Colic lymph node (tissue), 1 donor: ENCODE data around the genes C11orf16 and TMEM41B.

DNA sequence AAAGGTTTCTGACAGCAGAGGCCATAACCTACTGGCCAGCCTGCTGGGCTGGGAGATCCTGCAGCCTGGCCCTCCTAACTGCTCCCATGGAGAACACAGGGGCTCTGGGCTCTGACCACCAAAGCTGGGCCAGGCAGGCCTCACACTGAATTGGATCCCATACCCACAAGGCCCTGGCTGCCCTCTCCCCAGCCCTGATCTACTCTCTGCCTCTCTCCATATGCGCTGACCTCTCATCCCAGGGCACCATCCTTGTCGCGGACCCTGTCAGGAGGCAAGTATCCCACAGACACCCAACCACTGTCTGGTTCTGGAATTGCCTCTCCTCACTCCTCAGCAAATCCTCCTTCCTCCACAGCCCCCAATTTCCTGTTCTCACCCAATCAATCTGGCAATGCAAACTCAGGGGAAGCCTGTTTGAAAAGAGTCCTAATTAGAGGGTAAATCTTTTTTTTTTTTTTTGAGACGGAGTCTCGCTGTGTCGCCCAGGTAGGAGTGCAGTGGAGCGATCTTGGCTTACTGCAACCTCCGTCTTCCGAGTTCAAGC lies 33.7 kb downstream of the RPL27A start:
- PRO-cap: no peak

DNA sequence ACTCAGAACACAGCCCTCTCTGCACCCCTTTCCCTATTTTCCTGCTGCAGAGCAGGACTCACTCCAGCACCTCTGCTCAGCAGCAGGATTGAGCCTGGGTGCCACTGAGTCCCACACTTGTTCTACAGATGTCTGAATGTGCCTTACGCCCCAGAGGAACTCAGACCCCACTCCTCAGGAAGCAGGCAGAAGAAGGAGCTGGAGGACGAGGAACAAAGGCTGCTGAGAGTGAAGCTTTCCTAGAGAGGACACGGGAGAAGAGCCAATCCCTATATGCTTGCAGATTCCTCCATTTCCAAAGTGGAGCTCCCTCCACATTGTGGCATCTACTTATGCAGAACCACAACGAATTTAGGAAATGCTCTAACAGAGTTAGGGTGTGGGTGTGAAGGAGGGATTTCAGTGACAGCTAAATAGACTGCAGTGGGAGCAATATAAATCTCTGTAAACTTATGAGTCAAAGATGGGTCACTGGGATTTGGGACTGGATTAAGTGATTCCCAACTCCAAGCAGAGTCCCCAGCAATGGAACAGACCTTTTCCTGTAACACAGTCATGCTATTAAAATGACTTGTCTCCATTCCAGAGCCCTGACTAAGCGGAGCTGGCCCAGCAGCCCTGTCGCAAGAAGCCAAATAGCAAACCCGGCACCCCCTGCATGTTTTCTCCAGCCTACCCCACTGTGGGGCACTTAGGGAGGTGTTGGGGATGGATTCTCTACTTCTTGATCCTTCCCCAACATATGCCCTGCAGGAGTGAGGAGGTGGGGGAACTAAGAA lies 36.5 kb downstream of the RPL27A start:
- PRO-cap: bidirectional peak, plus-strand start at position 659 of the sequence, minus-strand start at position 353 of the sequence

- PRO-cap: no peak
Measured at GRCh38 chr11:8720228-8720773, 37.7 kb downstream of the RPL27A start.

DNA sequence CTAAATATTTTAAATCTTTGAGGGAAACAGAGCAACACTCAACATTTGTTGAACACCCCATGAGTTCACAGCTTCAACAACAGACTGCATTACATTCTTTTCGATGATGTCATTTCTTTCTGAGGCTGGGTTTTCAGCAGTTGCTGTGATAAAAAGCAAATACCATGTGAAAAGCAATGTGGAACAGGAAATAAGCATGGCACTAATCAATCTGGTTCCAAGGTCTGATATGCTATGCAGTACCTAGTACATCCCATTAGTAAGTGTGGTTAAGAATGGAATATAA lies 45.2 kb downstream of the DENND2B start:
- PRO-cap: no peak

DNA sequence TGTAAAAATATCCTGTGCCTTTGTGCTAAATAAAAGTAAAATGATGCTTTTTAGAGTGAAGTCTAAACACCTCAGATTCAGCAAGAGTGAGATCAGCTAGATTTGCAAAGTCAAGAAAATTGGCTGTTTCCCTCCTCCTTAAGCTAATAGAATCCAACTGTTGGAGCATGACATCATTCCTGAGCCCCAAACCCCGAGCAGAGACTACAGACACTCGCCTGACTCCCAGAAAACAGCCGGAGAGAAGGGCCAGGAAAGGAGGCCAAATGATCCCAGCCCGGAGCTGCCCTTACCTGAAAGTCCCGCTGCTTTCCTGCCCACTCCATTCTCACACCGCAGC lies 280 bp downstream of the DENND2B start:
- PRO-cap: unidirectional peak, plus-strand start at position 176 of the sequence

DNA sequence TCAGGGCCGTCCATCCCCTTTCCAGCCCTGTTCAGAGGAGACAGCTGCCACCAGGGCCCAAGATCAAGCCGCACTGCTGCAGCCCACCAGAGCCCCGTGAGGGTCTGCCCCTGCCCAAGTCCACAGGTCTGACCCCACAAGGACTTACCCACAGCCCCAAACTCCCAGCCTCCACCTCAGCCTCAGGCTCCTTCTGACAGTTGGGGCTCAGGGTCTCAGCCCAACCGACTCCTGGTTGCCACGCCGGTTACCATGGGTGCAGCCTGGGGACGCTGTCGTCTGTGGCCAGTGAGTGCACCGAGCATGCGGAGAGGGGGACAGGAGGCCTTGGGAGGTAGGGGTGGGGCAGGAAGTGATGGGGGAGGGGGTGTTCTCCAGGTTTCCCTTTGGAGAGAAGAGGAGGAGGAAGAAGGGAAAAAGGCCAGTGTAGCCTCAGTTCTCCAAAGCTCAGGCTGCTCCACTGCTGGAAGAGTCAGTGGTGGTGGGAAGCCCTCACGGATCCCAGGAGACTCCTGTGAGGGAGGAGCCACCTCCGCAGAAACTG lies at the start of gene C11orf16:
Gene C11orf16 (minus strand): TSS at position 195 of the 544 bp plus-strand sequence.
- PRO-cap: no peak

DNA sequence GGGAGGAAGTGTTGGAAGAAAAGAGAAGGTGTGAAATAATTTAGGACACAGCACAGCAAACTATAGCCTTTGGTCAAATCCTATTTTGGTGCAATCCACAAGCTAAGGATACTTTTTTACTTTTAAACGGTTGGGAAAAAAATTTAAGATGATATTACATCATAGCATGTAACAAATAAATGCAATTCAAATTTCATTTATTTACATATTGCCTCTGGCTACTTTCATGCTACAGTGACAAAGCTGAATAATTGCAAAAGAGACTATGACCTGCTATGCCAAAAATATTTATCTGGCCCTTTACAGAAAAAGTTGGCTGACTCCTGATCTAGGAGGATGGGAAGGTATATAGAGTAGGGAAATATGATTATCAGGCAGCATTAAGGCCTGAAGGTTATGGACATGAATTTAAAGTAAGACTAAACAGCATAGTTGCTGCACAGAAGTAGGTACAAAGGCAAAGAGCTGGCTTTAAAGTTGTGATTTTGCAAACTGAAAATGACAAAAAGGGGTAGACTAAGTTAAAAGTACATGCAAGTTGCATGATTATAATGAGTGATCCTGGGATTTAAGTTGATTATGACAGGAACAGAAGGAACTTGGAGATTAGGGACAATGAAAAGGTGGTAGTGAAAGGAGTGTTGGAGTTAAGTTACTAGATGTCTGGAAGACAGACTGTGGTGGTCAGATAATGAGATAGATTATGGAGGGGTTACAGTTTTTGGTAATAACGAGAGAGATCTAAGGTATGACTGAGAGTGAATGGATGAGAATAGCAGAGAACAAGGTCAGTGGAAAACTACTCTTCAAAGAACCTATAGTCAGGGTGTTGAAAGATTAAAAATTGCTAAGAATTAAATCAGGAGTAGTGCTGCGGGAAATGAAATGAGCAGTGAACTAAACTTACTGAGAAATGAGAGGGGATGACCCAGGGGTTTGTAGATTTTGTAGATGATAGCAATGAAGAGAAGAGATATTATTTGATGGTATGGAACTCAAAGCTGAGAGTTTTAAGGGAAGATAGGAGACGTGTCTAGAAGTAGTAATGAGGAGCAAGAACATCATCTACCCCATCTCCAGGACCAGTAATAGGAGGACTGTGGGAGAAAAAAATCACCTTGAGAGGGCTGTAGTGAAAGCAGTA lies 7.6 kb upstream of the TMEM9B start:
- PRO-cap: no peak

DNA sequence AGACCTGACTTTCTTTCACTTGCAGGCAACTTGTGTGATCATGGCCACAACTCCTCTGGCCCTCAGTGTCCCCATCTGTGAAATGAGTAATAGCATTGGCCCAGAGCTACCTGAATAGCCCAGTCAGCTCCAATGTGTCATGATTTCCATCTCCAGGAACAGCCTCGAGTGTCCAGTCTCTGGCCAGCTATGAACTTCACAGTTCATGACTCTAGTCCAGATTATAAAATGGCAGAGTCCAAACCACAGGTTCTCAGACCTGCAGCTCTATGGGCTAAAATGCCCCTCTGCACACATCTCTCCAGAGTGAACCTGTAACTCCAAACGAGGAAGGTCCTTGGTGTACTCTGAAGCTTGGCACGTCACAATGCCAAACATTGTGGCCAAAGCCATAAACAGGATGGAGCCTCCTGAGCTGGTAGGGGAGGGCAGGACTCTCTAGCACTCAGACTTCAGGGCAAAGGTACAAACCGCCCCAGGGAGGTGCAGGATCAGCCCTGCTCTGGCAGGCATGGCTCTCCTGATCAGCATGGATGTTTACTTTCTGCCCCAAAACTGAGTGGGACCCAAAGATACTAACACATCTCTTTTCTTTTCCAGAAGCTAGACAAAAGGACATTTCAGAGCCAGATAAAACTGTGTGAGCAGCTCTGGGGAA lies 2.4 kb downstream of the SCUBE2 start:
- PRO-cap: no peak

DNA sequence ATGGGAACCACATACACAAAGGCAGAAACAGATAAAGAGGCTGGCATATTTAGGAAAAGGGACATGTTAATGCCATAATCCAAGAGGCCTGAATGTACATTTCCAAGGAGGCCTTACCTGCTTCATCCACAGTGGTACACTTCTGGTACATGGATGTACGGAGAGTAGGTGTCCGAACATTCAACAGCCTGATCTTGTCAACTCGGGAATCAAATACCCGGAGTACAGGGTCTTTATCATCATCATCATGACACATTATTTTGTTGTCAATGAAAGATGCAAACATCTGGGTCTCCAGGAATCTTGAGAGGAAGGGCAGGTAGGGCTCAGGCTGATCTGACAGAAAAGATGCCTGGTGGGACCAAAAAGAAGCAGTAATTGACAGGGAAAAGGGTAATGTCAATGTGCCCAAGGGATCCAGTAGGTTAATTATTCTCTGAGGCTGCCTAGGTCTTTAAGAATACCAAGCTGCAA lies 86.7 kb upstream of the SCUBE2 start:
- PRO-cap: no peak

GRCh38 chr11:9313970-9315103 lies at the start of gene TMEM41B:
Gene TMEM41B, minus strand, starts transcription at chr11:9314593.
- PRO-cap: bidirectional peak, plus-strand start at chr11:9314786, minus-strand start at chr11:9314581

GRCh38 chr11:9451595-9451898 lies 9.3 kb upstream of the ZNF143 start:
- PRO-cap: no peak

DNA sequence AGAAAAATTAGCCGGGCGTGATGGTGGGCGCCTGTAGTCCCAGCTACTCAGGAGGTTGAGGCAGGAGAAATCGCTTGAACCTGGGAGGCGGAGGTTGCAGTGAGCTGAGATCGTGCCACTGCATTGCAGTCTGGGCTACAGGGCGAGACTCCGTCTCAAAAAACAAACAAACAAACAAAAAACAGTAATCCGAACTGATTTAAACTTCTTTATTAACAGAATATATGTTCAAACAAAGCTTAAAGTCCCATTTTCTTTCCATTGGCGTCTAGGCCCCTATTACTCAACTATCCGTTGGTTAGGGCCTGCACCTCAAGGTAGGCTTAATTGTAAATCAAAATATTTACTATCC lies 1.5 kb upstream of the ZNF143 start:
- PRO-cap: no peak

GRCh38 chr11:9529954-9530701 lies 43.3 kb upstream of the WEE1 start:
- PRO-cap: no peak

GRCh38 chr11:9775314-9775896 lies 111.5 kb downstream of the SWAP70 start:
- PRO-cap: no peak

- PRO-cap: no peak
Measured at GRCh38 chr11:10169416-10170638, 124.2 kb downstream of the SBF2 start.

GRCh38 chr11:10289757-10290399 lies 4.1 kb downstream of the SBF2 start:
- PRO-cap: unidirectional peak, plus-strand start at chr11:10290262

DNA sequence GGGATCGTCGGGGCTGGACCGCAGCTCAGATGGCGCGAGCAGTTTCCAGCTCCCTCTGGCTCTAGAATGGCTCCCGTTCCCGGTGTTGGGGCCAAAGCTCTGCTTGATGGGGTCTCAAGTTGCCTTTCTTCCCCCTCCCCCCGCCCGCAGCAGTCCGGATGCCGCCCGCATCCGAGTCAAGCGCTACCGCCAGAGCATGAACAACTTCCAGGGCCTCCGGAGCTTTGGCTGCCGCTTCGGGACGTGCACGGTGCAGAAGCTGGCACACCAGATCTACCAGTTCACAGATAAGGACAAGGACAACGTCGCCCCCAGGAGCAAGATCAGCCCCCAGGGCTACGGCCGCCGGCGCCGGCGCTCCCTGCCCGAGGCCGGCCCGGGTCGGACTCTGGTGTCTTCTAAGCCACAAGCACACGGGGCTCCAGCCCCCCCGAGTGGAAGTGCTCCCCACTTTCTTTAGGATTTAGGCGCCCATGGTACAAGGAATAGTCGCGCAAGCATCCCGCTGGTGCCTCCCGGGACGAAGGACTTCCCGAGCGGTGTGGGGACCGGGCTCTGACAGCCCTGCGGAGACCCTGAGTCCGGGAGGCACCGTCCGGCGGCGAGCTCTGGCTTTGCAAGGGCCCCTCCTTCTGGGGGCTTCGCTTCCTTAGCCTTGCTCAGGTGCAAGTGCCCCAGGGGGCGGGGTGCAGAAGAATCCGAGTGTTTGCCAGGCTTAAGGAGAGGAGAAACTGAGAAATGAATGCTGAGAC lies 1.5 kb downstream of the ADM start:
- PRO-cap: no peak

GRCh38 chr11:10306934-10307923 lies 2.4 kb downstream of the ADM start:
- PRO-cap: bidirectional peak, plus-strand start at chr11:10307401, minus-strand start at chr11:10307292

DNA sequence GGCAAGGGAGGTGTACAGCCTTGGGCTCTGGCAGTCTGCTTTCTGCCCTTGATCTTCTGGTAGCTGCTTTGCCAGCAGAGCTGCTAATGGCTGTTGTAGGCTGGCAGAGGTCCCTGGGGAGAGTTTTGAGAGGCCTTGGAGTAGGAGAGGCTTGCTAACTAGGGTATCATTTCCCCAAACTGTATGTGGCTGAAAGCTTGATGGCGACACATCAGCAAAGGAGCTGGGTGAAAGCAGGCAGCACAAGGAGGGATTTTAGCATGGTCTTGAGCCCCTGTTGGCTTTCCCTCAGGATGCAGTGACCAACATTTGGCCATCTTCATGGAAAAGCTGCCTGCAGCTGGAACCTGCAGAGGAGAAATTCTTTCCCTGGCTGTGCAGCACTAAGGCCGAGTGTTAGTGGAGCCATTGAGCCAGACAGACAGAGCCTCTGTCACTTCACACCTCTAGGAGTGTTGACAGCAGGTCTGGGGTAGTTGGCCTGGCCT lies 3.5 kb upstream of the AMPD3 start:
- PRO-cap: unidirectional peak, minus-strand start at position 44 of the sequence; unidirectional peak, minus-strand start at position 127 of the sequence

DNA sequence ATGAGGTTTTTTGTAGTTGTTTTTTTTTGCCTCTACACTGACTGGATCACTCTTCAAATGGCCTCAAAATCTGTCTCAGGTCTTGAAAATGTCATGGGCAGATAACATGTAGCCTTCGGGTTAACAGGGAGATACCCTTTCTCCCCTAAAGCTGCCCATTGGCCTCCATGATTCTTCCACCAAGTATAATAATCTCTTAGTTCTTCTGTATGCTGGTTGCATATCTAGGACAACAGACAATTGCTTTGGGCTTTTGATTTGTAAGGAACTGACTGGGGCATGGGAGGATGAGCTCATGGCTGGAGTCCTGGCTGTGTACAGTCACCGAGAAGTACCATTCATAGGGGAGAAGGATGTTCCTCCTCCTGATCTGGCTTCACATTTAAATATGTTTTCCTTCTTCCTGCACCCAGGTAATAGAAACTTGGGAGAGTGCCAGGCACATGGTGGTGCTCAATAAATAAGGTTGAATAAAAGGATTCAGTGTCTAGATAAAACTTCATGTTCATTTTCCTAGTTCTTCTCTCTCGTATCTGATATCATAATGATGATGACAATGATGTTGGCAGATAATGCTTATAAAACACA lies 2.8 kb upstream of the AMPD3 start:
- PRO-cap: no peak